ENCODE results near the gene PRELP.

DNA sequence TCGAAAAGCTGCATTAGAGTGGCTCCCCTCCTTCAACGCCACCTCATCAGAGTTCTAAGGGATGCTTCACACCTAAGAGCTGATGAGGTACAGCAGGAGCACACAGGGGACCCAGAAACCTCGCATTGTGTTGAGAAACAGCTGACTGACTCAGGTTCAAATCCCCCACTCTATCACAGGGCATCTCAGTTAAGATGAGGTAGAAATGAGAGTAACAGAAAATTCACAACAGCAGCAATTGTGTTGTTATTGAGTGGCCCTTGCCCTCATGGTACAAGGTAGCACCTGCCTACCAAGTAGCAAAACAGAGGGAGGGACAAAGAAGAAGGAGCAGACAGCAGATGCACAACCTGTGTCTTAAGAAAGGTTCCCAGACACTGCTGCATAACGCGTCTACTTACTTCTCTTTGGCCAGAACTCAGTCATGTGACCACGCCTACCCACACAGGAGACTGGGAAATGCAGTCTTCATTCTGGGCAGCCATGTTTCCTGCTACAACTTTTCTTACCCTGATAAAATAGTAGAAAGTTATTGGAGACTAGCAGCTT lies 34.5 kb upstream of the BTG2 start:
- PRO-cap, result bidirectional peak, plus-strand start at position 464 of the sequence, minus-strand start at position 379 of the sequence
- RAMPAGE, long total RNA, result no peak

GRCh38 chr1:203282734-203283503 lies 22.4 kb upstream of the BTG2 start:
- PRO-cap, result no peak
- RAMPAGE, long total RNA, result no peak

DNA sequence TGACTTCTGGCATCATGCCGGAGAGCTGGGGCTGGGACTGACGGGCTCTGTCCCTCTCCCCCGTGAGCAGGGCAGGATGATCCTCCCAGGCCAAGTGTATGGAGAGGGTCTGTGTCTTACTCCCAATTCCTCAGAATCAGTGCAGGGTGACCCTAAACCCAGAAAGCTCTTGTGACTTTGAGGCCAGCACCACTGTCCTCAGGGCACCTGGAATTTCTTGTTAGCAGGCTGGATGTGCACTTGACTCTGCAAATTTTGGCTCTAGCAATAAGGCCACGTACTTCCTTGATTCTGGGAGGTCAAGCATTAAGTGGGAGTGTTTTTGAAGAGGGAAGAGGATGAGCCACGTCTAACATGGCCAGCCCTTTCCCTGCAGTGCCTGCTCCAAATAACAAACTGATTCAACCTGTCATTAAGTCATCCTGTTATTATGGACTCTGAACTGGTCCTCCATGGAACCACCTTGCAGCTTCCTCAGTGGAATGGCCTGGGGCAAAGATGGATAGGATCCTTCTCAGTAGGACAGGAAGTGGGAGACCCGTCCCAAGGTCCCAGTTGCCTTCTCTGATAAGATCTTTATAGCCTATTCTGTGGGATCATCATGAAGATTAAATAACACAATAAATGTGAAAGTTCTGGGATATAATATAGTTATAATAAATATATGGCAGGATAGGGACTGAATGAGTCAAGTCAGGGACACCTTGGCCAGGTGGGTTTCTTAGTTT lies 20.6 kb upstream of the BTG2 start:
- PRO-cap, result no peak
- RAMPAGE, long total RNA, result no peak

DNA sequence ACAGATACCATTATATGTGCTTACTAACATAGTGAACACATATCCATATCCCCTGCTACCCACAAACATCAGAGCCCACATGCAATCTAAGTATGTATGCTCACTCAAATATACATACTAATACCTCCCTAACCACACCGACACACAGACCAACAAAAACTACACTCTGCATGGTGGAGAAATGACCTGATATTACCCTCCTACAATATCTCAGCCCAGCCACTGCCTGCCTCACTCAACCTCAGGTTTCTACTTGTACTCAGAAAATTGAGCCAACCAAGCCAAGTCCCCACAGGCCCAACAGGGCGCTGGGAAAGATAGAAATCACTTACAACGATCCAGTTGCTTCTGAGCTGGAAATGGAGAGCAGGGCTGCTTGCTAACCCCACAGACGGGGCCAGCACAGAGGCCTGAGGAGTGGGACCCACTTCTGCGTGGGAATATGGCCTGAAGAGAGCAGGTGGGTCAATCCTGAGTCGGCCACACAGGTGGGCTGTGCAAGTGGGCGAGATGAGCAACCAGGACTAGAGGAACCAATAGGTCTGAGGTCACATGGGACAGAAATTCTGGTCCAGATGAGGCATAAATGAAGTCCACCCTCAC lies 4.5 kb upstream of the BTG2 start:
- PRO-cap, result no peak
- RAMPAGE, long total RNA, result no peak

DNA sequence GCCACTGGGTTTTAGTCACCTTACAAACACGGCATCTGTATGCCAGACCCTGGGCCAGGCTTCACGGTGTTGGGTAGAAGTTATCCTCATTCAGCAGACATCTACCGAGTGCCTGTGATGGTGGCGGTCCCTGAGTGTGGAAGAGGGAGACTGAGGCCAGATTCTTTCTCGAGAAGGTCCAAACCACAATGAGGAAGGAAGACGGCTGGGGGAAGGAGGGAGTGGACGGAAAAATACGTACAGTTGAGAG lies 893 bp upstream of the BTG2 start:
- PRO-cap, result no peak
- RAMPAGE, long total RNA, result no peak

- PRO-cap, result bidirectional peak, plus-strand start at chr1:203306209, minus-strand start at chr1:203305959
- RAMPAGE, long total RNA, result no peak
Measured at GRCh38 chr1:203305864-203306027, 427 bp downstream of the BTG2 start.

DNA sequence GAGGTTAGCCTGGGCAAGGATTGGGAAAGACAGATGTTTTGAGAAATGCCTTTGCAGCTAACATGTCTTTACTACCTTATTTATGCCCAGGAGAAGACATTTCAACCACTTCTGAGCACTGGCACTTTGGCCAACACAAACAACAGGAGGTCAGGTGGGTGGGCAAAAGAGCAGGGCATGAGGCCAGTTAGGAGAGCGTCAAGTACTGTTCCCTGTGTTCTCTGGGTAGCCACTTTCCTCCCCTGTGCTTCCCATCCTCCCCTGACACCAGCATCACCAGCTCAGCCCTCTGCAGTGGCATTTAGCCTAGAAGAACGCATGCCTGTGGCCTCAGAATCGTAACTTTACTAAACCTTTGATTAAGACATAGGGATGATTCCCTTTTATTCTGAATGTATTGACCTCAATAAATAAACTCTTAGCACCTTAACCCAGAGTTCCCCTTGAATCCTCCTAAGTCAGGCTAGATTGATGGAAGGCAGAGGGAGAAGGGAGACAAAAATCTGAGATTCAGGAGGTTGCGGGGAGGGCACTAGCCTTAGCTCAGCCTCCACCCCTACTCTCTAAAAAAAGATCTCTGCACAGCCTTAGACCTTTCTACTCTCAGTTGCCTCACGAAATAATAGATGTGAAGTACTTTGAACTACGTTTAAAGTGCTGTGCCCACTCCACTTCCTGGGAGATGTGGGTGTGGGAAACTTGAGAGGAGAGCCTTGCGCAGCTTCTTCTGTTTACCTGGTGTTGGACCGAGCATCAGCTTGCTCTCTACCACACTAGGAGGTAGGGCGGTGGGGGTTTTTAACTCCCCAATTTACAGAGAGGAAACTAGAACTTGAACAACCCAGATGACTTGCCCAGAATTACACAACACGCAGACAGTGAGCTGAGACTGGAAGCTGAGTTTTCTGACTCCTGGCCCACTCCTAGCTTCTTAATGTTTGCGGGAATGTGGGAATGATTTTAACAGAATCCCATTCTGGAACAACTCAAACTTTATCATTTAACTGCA lies 18.5 kb downstream of the BTG2 start:
- PRO-cap, result no peak
- RAMPAGE, long total RNA, result no peak

DNA sequence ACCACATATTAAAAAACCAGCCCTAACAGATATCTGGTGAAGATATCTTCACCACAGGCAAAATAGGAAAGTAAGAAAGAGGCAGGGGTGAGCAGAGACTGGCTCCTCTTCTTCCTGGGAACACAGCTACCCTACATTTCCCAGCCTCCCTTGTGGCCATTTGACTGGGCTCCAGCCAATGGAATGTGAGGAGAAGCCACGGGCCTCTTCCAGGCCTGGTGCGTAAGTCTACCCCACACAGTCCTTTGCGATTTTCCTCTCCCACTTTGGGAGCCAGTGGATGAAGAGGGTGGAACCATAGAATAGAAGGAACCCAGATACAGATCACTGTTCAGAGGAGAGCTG lies 21.8 kb upstream of the FMOD start:
- PRO-cap, result no peak
- RAMPAGE, long total RNA, result no peak

DNA sequence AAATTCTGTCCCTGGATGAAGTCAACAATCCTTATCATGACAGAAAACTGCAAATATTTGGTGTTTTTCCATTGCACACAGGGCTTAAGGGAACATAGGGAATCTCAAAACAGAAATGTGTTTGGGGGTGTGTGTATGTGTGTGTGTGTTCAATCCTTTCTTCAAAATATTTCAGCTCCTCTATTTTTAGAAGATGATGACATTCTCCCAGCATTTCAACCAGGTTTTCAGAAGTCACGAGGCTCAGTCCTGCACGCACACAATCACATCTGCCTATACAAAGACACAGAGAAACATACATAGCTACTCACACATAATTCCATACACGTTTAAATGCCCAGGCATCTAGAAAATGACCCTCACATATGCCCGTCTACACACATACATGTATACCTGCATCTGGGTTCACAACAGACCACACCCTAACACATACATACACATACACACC lies 28.0 kb upstream of the FMOD start:
- PRO-cap, result no peak
- RAMPAGE, long total RNA, result no peak

DNA sequence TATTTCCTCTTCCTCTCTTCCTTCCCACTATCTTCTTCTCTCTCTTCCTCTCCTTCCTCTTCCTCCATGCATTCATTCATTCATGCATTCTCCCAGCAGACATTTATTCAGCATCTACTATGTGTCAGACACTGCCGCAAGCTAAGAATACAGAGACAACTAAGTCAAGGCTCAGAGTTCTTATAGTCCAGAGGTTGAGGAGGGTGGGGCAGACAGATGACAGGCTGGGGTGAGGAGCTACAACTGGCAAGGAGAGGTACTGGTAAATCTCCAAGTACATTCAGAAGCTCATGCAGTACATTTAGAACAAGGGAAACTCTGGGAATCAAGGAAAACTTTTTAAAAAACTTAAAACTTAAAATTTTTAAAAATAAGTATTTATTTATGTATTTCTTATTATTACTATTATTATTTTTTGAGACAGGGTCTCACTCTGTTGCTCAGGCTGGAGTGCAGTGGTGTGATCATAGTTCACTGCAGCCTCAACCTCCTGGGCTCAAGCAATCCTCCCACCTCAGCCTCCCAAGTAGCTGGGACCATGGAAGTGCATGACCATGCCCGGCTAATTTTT lies 56.5 kb upstream of the FMOD start:
- PRO-cap, result no peak
- RAMPAGE, long total RNA, result no peak

DNA sequence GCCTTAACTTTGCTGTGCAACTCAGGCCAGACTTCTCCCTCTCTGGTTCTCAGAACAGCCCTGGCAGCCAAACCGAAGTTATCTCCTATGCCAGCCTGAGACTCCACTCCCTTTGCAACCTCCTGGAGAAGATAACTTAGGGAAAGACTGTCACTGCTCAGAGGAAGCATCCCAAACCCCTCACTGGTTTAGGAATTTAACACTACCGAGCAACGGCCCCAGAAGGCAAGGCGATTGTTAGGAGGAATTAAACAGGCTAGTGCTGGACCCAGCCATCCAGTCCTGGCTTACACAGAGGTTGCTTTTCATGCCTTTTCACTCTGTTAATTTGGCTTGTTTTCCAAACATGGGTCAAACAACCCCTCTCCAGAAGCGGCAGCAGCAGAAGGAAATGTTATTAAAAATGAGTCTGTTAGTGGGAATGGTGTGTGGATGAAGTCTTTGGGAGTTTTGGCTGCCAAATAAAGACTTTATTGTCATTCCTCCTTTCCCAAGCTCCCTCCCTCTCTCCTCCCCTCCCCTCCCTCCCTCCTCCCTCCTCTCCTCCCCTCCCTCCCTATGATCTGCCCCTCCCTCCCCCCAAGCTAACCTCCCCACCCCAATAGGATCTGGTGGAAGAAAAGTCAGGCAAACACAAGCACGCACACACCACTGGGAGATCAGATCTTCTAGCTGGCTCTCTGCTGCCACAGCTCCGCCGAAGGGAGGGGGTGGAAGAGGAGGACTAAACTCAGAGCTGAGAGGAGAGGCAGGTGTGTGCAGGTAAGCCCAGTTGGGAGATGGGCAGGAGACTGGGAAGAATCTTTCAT lies at the start of gene PRELP:
PRELP (plus strand) TSS at position 630 of the 809 bp plus-strand sequence.
- PRO-cap, result bidirectional peak, plus-strand start at position 662 of the sequence, minus-strand start at position 660 of the sequence
- RAMPAGE, long total RNA, result no peak

- PRO-cap, result bidirectional peak, plus-strand start at chr1:203556435, minus-strand start at chr1:203556149; bidirectional peak, plus-strand start at chr1:203556770, minus-strand start at chr1:203556766
- RAMPAGE, long total RNA, result no peak
Measured at GRCh38 chr1:203555695-203557006, 62.2 kb downstream of the OPTC start.

- PRO-cap, result no peak
- RAMPAGE, long total RNA, result no peak
Measured at GRCh38 chr1:203601089-203601432, 25.6 kb upstream of the ATP2B4 start.

- PRO-cap, result bidirectional peak, plus-strand start at chr1:203627961, minus-strand start at chr1:203627949; bidirectional peak, plus-strand start at chr1:203628742, minus-strand start at chr1:203628437
- RAMPAGE, long total RNA, result no peak
Measured at GRCh38 chr1:203627710-203628627, 1.3 kb downstream of the ATP2B4 start.

DNA sequence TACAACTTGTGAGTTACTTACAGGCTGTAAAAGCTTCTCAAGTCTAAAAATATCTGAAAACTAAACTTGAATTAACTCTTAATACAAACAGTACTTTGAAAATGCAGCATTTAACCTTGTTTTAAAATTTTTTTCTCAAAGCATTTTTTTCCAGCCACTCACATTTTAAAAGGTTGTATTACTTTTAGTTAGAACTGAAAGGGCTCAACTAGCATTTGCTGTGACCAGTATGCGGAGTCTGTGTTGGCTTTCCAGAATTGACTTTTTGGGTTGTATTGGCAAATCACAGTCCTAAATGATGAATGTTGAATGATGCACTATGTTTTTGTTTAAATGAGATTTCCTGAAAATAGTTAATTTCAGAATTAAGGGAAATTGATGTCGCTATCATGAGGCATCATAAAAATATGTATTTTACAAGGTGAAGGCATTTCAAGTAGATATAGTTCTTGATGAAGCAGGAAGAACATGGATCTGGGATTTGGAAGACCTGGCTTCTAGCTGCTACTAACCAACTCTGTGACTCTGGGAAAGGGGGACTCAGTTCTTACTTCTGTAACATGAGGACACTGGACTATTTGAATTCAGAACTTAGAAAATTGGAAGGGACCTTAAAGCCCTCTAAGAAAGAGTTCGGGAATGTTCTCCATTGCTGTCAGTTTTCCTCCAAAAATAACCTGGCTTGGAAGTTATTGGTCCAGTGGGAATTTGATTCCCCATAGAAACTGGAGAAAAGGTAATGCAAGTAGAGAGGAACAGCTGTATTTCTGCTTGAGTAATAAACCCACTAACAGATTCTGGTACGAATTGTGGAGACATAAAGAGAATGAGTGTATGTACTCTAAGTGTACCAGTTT lies 1.5 kb downstream of the ZBED6 start:
- PRO-cap, result no peak
- RAMPAGE, long total RNA, result no peak

DNA sequence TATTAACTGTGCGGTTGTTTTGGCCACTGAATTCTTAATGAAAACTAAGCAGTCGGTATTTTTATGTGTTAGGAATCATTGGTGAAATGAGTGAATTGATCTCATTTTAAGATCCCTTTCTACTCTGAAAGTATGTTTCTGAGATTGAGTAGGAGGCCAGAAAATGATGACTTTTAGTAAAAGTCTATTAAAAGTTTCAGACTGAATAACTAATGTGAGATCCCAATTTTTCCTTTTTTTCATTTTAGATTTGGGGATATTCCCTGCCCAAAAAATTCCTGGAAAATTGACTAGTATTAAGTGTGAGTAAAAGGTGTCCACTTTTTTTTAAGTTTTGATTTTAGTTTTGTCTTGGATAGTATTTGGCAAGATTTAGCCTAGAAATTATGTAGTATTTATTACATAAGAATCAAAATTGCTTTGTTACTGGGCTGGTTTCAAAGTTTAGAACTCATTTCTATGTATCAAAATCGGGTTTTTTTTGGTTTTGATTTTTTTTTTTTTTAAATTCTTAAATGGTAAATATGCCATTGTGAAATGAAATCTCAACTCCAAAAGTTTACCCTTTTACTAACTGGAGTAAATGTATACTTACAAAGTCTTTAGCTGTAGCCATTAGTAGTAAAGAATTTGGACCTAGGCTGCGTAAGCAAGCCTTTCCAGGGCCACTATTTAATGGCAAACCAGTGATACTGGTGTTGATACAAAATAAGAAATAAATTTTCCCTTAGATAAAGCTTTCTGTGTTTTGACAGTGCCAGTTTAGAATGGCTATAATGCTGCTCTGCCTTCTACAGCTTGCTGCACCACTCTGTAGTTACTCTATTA lies 6.1 kb downstream of the ZBED6 start:
- PRO-cap, result no peak
- RAMPAGE, long total RNA, result no peak

GRCh38 chr1:203808252-203808767 lies 12.9 kb downstream of the ZBED6 start:
- PRO-cap, result no peak
- RAMPAGE, long total RNA, result no peak

DNA sequence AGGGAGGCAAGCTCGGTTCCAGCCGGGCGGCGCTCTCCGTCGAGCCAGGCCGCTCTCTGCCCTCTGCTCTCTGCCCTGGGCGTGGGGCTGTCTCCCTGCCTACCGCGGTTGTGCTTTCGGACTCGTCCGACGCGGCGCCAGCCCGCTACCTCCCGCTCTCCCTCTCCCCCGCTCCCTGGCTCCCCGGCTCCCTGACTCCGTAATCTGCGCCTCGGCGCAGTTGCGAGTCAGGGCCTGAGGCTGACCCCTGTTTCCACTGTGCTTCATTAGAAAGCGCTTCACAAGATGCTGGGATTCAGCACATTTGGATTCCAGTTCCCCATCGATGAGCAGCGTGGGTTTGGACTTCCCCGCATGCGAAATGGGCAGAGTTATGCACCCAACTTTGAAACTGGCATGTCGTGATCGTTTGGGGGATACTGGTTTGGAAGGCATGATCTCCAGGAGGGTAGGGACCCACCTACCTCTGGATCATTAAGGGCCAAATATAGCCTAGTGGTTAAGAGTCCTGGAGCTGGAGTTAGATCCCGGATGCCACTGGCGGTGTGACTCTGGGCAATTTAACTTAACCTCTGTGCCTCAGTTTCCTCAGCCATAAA lies 2.3 kb downstream of the SOX13 start:
- PRO-cap, result bidirectional peak, plus-strand start at position 82 of the sequence, minus-strand start at position 112 of the sequence; bidirectional peak, plus-strand start at position 303 of the sequence, minus-strand start at position 177 of the sequence
- RAMPAGE, long total RNA, result no peak

GRCh38 chr1:204084013-204085156 lies 11.5 kb downstream of the SOX13 start:
- PRO-cap, result bidirectional peak, plus-strand start at chr1:204084594, minus-strand start at chr1:204084628
- RAMPAGE, long total RNA, result no peak

DNA sequence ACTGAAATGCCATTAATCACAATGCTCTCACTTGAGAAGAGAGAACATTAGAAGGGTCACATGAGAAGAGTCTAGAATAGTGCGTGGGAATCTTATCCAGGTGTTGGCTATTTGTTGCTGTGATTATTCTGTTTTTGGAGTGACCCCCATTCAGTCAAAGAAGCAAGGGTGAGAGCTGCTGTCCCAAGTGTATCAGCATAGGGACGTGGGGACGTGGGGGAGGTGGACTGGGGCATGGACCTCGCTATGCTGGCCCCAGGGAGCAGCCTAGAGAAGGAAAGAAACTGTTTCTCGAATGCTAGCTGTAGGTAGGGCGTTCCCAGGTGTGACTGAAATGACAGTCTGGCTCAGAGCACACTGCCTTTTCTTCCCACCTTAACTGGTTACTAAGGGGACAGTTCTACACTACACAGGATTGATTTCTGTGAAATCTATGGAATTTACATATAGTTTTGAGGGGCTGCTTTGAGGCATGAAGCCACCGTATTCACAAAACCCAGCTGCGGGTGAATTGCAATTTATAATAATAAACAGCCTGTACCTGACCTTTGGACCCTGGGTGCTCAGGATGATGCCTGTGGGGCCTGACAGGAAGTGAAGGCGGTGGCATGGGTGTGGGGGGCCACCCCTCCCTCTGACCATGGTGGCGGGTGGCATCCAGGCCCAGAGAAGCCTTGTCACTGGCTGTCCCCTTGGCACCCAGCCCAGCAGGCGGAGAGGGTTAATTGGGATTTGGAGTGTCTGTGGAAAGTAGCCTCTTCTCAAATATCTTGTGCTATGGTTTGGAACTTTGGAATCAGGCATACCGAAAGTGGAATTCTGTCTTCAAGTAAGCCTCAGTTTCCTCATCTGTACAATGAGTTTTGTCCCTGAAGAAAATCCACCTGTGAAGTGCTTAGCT lies 20.2 kb downstream of the SOX13 start:
- PRO-cap, result no peak
- RAMPAGE, long total RNA, result no peak